ENCODE results near the gene RNASET2.

DNA sequence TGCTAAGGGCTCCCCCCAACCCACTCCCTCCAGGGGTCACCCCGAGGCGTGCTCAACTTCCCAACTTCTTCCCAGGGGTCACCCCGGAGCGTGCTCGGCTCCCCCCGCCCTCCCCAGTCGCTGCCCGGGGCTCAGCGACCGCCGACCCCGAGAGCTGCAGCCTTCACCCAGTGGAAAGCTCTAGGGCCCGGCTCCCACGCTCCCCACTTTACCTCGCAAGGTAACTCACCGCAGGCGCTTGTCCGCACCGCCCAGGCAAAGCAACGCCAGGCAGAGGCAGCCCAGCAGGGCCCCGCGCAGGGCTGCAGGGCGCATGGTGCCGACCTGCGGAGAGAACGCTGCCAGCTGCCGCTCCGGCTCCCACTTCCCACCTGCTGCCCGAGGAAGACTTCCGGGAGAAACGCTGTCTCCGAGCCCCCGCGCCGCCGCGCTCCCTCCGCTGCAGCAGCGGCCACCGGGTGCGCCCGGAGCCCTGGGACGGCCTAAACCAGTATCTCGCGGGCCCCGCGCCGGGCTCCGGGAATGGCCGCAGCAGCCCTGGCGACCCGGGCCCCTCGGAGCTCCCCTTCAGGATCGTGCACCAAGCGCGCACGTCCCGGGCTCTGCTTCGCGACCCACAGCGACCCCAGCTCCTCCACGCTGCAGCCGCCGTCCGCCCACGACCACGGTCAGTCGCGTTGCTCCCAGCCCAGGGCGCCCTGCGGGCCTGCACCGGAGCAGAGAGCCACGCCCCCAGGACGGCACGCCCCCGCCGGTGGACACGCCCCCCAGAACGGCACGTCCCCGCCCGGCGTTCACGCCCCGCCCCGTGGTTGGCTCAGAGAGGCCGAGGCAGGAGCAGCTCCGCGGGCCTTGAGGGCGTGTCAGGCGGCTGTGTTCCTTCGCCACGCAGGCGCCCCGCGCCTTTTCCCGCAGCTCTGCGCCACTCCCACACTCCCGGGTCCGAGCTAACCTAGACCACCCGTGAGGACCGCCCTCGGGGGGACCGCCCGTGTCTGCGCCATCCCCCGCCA is at the start of gene RNASET2:
RNASET2 (minus strand) TSS at position 683 of the 1,013 bp plus-strand sequence.
- RAMPAGE, long total RNA: no peak
- RRBS: 3% methylated on average over 42 of the region's 107 CpGs
PRO-cap:
- standard: bidirectional peak, plus-strand start at position 447 of the sequence, minus-strand start at position 373 of the sequence; bidirectional peak, plus-strand start at position 846 of the sequence, minus-strand start at position 683 of the sequence
- CoPRO, capped RNA only, 2 experiments: peak in 2 of 2 experiments; most common plus-strand start position 809 of the sequence (in 2); most common minus-strand start position 682 of the sequence (in 1)
- CoPRO, capped and uncapped RNA, 2 experiments: peak in 2 of 2 experiments; most common plus-strand start position 812 of the sequence (in 2); most common minus-strand start position 683 of the sequence (in 1)
- CoPRO, uncapped RNA only, 2 experiments: peak in 1 of 2 experiments; most common plus-strand start position 861 of the sequence (in 1); most common minus-strand start position 669 of the sequence (in 1)
CAGE:
- cytosol, long polyA plus RNA: start-site peak on the minus strand centred at position 671 of the sequence, 131 bp wide, 12,446 and 1,695 reads in 2 replicates
- long polyA plus RNA: start-site peak on the minus strand centred at position 655 of the sequence, 75 bp wide, 6,216 and 1,830 reads in 2 replicates
- nucleolus, long total RNA: no peak
- nucleus, long polyA plus RNA: start-site peak on the minus strand centred at position 653 of the sequence, 95 bp wide, 4,597 and 566 reads in 2 replicates

GRCh38 chr6:166959201-166959746 is 2.9 kb upstream of the RNASET2 start:
- RAMPAGE, long total RNA: no peak
- RRBS: no CpG with 5 or more reads among the region's 9 CpGs
PRO-cap:
- standard: bidirectional peak, plus-strand start at chr6:166959524, minus-strand start at chr6:166959420
- CoPRO, capped RNA only, 2 experiments: peak in 1 of 2 experiments; most common plus-strand start chr6:166959510 (in 1); most common minus-strand start chr6:166959419 (in 1)
- CoPRO, capped and uncapped RNA, 2 experiments: no peak in any of the 2 experiments
- CoPRO, uncapped RNA only, 2 experiments: no peak in any of the 2 experiments
CAGE:
- cytosol, long polyA plus RNA: no peak
- long polyA plus RNA: no peak
- nucleolus, long total RNA: no peak
- nucleus, long polyA plus RNA: no peak

GRCh38 chr6:167094846-167095341 is 28.0 kb upstream of the CCR6 start:
- RAMPAGE, long total RNA: no peak
- RRBS: no CpG with 5 or more reads among the region's 3 CpGs
PRO-cap:
- standard: no peak
- CoPRO, capped RNA only, 2 experiments: no peak in any of the 2 experiments
- CoPRO, capped and uncapped RNA, 2 experiments: no peak in any of the 2 experiments
- CoPRO, uncapped RNA only, 2 experiments: no peak in any of the 2 experiments
CAGE:
- cytosol, long polyA plus RNA: no peak
- long polyA plus RNA: no peak
- nucleolus, long total RNA: no peak
- nucleus, long polyA plus RNA: no peak

- RAMPAGE, long total RNA: no peak
- RRBS: no CpG with 5 or more reads among the region's 7 CpGs
PRO-cap:
- standard: no peak
- CoPRO, capped RNA only, 2 experiments: no peak in any of the 2 experiments
- CoPRO, capped and uncapped RNA, 2 experiments: no peak in any of the 2 experiments
- CoPRO, uncapped RNA only, 2 experiments: no peak in any of the 2 experiments
CAGE:
- cytosol, long polyA plus RNA: no peak
- long polyA plus RNA: no peak
- nucleolus, long total RNA: no peak
- nucleus, long polyA plus RNA: no peak
Observed at GRCh38 chr6:167121350-167121828, 1.5 kb upstream of the CCR6 start.

- RAMPAGE, long total RNA: no peak
- RRBS: no CpG with 5 or more reads among the region's 10 CpGs
PRO-cap:
- standard: no peak
- CoPRO, capped RNA only, 2 experiments: no peak in any of the 2 experiments
- CoPRO, capped and uncapped RNA, 2 experiments: no peak in any of the 2 experiments
- CoPRO, uncapped RNA only, 2 experiments: no peak in any of the 2 experiments
CAGE:
- cytosol, long polyA plus RNA: no peak
- long polyA plus RNA: no peak
- nucleolus, long total RNA: no peak
- nucleus, long polyA plus RNA: no peak
Observed at GRCh38 chr6:167238084-167238483, 53.0 kb upstream of the UNC93A start.

DNA sequence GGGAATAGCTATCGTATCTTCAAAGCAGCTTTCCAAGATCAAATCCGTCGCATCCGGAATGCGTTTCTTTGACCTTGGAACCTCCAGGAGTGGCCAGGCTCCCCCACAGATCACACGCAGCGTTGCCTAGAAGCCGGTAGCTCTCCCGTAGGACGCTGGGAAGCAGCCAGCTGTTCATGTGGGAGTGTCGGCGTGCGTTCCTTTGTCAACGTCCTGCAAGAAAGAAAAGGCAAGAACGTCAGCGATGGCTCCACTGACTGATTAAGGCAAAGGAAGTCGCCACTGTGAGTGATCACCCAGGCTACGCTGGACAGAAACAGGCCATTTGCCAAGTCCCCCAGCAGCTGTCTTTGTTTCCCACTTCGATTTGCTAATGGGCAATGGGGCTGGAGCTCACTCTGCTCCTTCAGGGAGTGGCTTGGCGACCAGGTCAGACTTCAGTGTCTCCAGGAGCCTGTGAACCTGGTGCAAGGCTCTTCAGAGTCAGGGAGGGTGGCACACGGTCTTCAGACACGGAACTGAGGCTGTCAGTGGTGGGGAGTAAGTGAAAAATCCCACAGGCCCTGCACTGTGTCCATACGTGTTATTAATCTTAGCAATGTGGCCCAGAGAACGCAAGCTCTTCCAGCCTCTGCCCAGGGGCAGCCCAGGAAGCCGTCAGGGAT is 49.3 kb upstream of the UNC93A start:
- RAMPAGE, long total RNA: no peak
- RRBS: no CpG with 5 or more reads among the region's 25 CpGs
PRO-cap:
- standard: no peak
- CoPRO, capped RNA only, 2 experiments: no peak in any of the 2 experiments
- CoPRO, capped and uncapped RNA, 2 experiments: no peak in any of the 2 experiments
- CoPRO, uncapped RNA only, 2 experiments: no peak in any of the 2 experiments
CAGE:
- cytosol, long polyA plus RNA: no peak
- long polyA plus RNA: no peak
- nucleolus, long total RNA: no peak
- nucleus, long polyA plus RNA: no peak

GRCh38 chr6:167524450-167525052 is 199.7 kb downstream of the TTLL2 start:
- RAMPAGE, long total RNA: no peak
- RRBS: no CpG with 5 or more reads among the region's 17 CpGs
PRO-cap:
- standard: no peak
- CoPRO, capped RNA only, 2 experiments: no peak in any of the 2 experiments
- CoPRO, capped and uncapped RNA, 2 experiments: no peak in any of the 2 experiments
- CoPRO, uncapped RNA only, 2 experiments: no peak in any of the 2 experiments
CAGE:
- cytosol, long polyA plus RNA: no peak
- long polyA plus RNA: no peak
- nucleolus, long total RNA: no peak
- nucleus, long polyA plus RNA: no peak

GRCh38 chr6:167544060-167544530 is 219.2 kb downstream of the TTLL2 start:
- RAMPAGE, long total RNA: no peak
- RRBS: no CpG with 5 or more reads among the region's 8 CpGs
PRO-cap:
- standard: no peak
- CoPRO, capped RNA only, 2 experiments: no peak in any of the 2 experiments
- CoPRO, capped and uncapped RNA, 2 experiments: no peak in any of the 2 experiments
- CoPRO, uncapped RNA only, 2 experiments: no peak in any of the 2 experiments
CAGE:
- cytosol, long polyA plus RNA: no peak
- long polyA plus RNA: no peak
- nucleolus, long total RNA: no peak
- nucleus, long polyA plus RNA: no peak

DNA sequence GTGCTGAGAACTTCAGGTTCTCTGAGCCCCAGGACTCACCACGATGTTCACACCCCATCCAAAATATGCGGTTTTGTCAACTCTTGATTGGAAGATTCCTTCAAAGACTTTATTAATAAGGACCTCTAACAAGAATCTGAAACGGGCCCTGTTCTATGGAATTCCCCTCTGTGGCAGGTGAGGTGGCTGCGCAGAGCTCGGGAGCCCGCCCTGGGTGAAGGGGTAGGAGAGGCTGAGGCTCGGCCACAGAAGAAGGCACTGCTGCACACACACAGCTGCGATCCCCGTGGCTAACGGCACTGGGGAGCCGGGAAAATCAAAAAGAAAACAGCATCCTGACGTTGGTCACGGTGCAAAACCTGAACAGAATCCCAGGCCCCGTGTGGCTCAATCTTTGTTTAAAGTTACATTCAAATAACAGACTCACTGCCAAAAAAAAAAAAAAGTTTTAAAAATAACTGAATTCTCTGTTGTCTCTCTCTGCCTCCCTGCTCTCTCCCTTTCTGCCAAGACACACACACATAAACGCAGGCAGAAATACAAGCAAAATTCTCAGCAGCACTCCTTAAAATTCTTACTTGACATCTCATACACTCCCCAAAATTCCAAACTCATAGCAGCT is 248.6 kb downstream of the TTLL2 start:
- RAMPAGE, long total RNA: no peak
- RRBS: no CpG with 5 or more reads among the region's 15 CpGs
PRO-cap:
- standard: no peak
- CoPRO, capped RNA only, 2 experiments: no peak in any of the 2 experiments
- CoPRO, capped and uncapped RNA, 2 experiments: no peak in any of the 2 experiments
- CoPRO, uncapped RNA only, 2 experiments: no peak in any of the 2 experiments
CAGE:
- cytosol, long polyA plus RNA: no peak
- long polyA plus RNA: no peak
- nucleolus, long total RNA: no peak
- nucleus, long polyA plus RNA: no peak

- RAMPAGE, long total RNA: no peak
- RRBS: no CpG with 5 or more reads among the region's 11 CpGs
PRO-cap:
- standard: no peak
- CoPRO, capped RNA only, 2 experiments: no peak in any of the 2 experiments
- CoPRO, capped and uncapped RNA, 2 experiments: no peak in any of the 2 experiments
- CoPRO, uncapped RNA only, 2 experiments: no peak in any of the 2 experiments
CAGE:
- cytosol, long polyA plus RNA: no peak
- long polyA plus RNA: no peak
- nucleolus, long total RNA: no peak
- nucleus, long polyA plus RNA: no peak
Observed at GRCh38 chr6:167805640-167806694, 20.7 kb upstream of the AFDN start.

GRCh38 chr6:167824524-167824899 is 2.2 kb upstream of the AFDN start:
- RAMPAGE, long total RNA: no peak
- RRBS: no CpG with 5 or more reads among the region's 11 CpGs
PRO-cap:
- standard: unidirectional peak, plus-strand start at chr6:167824690
- CoPRO, capped RNA only, 2 experiments: peak in 2 of 2 experiments; most common plus-strand start chr6:167824690 (in 2); most common minus-strand start chr6:167824619 (in 1)
- CoPRO, capped and uncapped RNA, 2 experiments: no peak in any of the 2 experiments
- CoPRO, uncapped RNA only, 2 experiments: no peak in any of the 2 experiments
CAGE:
- cytosol, long polyA plus RNA: no peak
- long polyA plus RNA: no peak
- nucleolus, long total RNA: no peak
- nucleus, long polyA plus RNA: no peak

- RAMPAGE, long total RNA: no peak
- RRBS: no CpG with 5 or more reads among the region's 11 CpGs
PRO-cap:
- standard: no peak
- CoPRO, capped RNA only, 2 experiments: no peak in any of the 2 experiments
- CoPRO, capped and uncapped RNA, 2 experiments: no peak in any of the 2 experiments
- CoPRO, uncapped RNA only, 2 experiments: peak in 2 of 2 experiments; most common plus-strand start chr6:167864726 (in 2); most common minus-strand start chr6:167864592 (in 1)
CAGE:
- cytosol, long polyA plus RNA: no peak
- long polyA plus RNA: no peak
- nucleolus, long total RNA: no peak
- nucleus, long polyA plus RNA: no peak
Observed at GRCh38 chr6:167864219-167865133, 37.8 kb downstream of the AFDN start.

DNA sequence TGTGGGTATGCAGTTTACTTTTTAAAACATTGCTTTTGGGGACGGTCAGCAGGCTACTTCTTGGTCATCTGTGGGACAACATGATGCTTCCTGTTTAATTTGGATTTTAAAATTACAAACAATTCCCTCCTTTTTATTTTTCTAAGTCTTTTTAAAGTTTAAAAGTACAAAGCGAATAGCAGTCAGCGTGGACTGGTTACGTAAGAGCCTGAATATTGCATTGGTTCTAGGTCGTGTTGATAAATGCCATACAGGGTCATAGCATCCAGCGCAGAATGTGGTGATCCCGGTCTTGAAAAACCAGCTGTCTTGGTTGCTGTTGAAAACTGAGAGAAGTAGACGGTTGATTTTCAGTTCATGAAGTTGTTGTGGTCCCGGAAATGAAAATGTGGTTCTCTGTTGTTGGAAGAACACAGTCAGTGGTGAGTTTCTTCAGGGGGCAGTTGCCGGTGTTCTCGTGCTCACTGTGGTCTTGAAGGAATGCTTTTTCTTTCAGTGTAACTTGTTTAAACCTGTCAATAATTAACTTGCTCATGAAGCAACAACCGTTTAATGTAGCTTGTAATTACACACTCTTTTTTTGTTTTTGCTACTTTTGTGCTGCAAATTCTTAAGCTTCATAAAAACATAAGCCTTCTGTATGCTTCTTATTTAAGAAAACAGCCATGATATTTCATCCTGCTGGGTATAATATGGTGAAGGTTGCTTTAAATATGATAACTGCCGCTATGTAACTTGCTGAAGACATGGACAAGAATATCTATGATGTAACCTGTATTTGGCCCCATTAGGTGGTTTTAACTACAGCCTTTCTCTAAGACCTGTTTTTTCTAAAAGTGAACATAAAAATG is 64.9 kb upstream of the KIF25 start:
- RAMPAGE, long total RNA: no peak
- RRBS: 92% methylated on average over 2 of the region's 13 CpGs
PRO-cap:
- standard: no peak
- CoPRO, capped RNA only, 2 experiments: no peak in any of the 2 experiments
- CoPRO, capped and uncapped RNA, 2 experiments: no peak in any of the 2 experiments
- CoPRO, uncapped RNA only, 2 experiments: no peak in any of the 2 experiments
CAGE:
- cytosol, long polyA plus RNA: no peak
- long polyA plus RNA: no peak
- nucleolus, long total RNA: no peak
- nucleus, long polyA plus RNA: no peak

GRCh38 chr6:167936905-167937415 is 60.5 kb upstream of the KIF25 start:
- RAMPAGE, long total RNA: no peak
- RRBS: no CpG with 5 or more reads among the region's 6 CpGs
PRO-cap:
- standard: no peak
- CoPRO, capped RNA only, 2 experiments: no peak in any of the 2 experiments
- CoPRO, capped and uncapped RNA, 2 experiments: no peak in any of the 2 experiments
- CoPRO, uncapped RNA only, 2 experiments: no peak in any of the 2 experiments
CAGE:
- cytosol, long polyA plus RNA: no peak
- long polyA plus RNA: no peak
- nucleolus, long total RNA: no peak
- nucleus, long polyA plus RNA: no peak

GRCh38 chr6:167937890-167938751 is 59.4 kb upstream of the KIF25 start:
- RAMPAGE, long total RNA: no peak
- RRBS: no CpG with 5 or more reads among the region's 6 CpGs
PRO-cap:
- standard: no peak
- CoPRO, capped RNA only, 2 experiments: no peak in any of the 2 experiments
- CoPRO, capped and uncapped RNA, 2 experiments: no peak in any of the 2 experiments
- CoPRO, uncapped RNA only, 2 experiments: peak in 1 of 2 experiments; most common plus-strand start chr6:167938329 (in 1)
CAGE:
- cytosol, long polyA plus RNA: no peak
- long polyA plus RNA: no peak
- nucleolus, long total RNA: no peak
- nucleus, long polyA plus RNA: no peak

GRCh38 chr6:167971252-167971811 is 26.1 kb upstream of the KIF25 start:
- RAMPAGE, long total RNA: no peak
- RRBS: no CpG with 5 or more reads among the region's 3 CpGs
PRO-cap:
- standard: no peak
- CoPRO, capped RNA only, 2 experiments: no peak in any of the 2 experiments
- CoPRO, capped and uncapped RNA, 2 experiments: no peak in any of the 2 experiments
- CoPRO, uncapped RNA only, 2 experiments: no peak in any of the 2 experiments
CAGE:
- cytosol, long polyA plus RNA: no peak
- long polyA plus RNA: no peak
- nucleolus, long total RNA: no peak
- nucleus, long polyA plus RNA: no peak

DNA sequence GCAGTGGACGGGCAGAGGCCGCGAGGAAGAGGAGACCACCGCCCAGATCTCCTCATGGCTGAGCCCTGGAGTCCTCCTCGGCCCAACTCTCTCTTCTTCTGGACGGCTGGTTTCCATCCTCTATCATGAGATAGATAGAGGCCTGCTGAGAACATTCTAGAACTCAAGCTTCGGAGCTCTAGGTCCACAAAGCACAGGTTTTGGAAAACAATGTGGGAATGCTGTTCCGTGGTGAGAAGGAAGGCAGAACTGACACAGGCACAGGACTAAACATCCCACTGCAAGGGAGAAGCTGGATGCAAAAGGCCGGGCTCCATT is 2.4 kb upstream of the FRMD1 start:
- RAMPAGE, long total RNA: no peak
- RRBS: no CpG with 5 or more reads among the region's 9 CpGs
PRO-cap:
- standard: no peak
- CoPRO, capped RNA only, 2 experiments: no peak in any of the 2 experiments
- CoPRO, capped and uncapped RNA, 2 experiments: no peak in any of the 2 experiments
- CoPRO, uncapped RNA only, 2 experiments: no peak in any of the 2 experiments
CAGE:
- cytosol, long polyA plus RNA: no peak
- long polyA plus RNA: no peak
- nucleolus, long total RNA: no peak
- nucleus, long polyA plus RNA: no peak

DNA sequence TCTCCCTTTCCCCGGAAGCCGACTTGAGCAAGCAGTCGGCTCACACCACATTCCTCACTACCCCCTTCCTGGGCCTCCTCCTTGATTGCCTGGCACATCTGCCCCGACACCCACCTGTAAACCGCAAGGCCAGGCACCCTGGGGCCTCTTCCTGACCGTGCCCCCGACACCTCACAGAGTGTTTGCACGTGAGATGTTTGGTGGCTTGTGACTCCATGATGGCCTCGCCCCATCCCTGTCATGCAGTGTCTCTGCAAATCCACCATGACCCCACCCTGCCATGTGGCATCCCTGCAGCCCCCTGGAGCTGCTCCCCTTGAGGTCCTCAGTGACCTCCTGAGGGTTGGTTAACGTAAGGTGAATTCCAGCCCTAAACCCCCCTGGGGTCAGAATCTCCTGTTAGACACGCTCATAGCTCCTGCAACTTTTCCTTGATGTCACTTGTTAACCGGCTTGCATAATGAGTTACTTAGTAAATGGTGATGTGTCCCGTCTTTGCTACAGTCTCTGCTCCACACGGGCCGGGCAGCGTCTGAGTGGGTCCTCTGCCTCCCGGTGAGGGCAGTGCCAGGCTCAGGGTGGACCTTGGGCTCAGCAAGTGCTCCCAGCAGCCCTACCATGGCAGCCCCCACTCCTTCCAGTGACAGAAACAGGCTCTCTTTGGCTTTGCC is 116.0 kb upstream of the FRMD1 start:
- RAMPAGE, long total RNA: no peak
- RRBS: no CpG with 5 or more reads among the region's 17 CpGs
PRO-cap:
- standard: no peak
- CoPRO, capped RNA only, 2 experiments: no peak in any of the 2 experiments
- CoPRO, capped and uncapped RNA, 2 experiments: no peak in any of the 2 experiments
- CoPRO, uncapped RNA only, 2 experiments: no peak in any of the 2 experiments
CAGE:
- cytosol, long polyA plus RNA: no peak
- long polyA plus RNA: no peak
- nucleolus, long total RNA: no peak
- nucleus, long polyA plus RNA: no peak

Data from K562 (cell line).